Measurements from ENCODE around the gene HNRNPK.

DNA sequence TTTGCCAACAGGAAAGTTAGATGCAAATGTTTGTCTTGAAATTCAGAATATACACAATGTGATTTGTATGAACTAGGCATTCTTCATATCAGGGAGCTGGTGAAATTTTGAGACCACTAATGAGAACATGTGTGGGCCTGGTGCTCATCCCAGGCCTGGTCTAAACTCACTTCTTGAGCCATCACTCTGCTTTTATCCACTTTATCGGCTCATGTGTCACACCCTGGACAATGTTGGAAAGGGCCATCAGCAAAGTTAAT, 467.6 kb downstream of the SPATA31D1 start:
- RRBS = no CpG with 5 or more reads among the region's 1 CpG

DNA sequence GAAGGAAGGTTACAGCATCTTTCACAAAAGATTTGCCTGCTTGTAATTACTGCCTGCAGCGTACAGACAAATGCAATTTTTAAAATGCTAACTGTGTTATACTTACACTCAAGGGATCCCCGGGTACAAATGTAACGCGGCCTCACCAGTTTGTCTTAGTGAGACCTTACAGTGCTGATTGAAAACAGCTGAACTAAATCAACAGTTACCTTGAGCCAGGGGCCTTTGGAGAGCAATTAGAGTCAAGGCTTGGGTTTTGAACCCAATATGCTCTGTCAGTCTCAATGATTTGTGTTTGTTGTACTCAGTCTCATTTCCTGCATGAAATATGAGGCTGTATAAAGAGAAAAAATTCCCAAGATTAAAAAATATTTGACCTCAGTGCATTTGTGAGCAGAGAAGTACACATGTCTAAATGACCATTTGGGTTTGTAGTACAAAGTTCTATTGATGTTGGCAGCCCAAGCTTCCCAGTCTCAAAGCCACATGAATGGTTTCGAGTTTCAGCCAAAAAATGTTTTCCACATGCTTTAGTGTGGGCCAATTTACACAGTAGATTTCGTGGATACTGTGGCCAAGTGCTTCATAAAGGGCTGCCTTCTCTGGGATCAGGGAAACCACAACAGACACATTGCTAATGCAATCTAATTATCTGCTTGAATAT, 500.0 kb downstream of the SPATA31D1 start:
- RRBS = no CpG with 5 or more reads among the region's 6 CpGs

DNA sequence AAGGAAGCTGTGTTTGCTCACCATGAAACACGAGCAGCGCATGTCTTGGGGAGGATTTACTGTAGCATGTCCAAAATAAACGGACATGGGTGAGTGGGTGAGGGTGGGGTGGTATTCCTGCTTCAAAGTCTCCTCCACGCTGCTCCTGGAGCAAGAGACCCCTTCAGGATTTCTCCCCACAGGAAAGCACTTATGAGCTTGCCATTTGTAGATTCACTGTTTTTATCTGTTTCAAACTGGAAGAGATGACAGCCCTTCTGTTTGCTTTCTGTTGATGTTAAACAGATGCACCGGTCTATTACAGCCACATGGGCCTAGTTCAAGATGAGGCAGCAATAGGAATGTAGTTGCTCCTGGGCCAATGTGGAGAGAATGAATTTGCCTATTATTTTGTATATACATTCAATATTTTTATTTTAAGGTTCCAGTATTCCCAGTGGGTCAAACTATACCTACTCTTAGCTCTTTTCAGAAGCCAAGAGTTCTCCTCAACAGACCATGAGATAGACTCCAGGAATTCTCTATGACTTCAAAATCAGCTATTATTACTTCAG, 461.7 kb downstream of the RASEF start:
- RRBS = no CpG with 5 or more reads among the region's 5 CpGs

DNA sequence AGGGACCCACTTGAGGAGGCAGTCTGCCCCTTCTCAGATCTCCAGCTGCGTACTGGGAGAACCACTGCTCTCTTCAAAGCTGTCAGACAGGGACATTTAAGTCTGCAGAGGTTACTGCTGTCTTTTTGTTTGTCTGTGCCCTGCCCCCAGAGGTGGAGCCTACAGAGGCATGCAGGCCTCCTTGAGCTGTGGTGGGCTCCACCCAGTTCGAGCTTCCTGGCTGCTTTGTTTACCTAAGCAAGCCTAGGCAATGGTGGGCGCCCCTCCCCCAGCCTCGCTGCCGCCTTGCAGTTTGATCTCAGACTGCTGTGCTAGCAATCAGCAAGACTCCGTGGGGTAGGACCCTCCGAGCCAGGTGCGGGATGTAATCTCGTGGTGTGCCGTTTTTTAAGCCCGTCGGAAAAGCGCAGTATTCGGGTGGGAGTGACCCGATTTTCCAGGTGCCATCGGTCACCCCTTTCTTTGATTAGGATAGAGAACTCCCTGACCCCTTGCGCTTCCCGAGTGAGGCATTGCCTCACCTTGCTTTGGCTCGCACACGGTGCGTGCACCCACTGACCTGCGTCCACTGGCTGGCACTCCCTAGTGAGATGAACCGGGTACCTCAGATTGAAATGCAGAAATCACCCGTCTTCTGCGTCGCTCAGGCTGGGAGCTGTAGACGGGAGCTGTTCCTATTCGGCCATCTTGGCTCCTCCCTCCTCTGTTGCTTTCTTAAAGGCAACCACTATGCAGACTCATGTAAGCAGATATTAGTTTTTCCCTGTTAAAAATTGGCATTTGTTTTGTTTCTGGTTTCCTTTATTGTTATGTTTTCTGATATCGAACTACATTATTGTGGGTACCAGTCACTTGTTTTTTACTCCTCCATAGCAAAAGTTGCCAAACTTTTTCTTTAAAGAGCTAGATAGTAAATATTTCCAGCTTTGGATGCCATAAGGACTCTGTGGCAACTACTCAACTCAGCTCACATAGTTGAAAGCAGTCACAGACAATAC, 305.5 kb downstream of the RASEF start:
- RRBS = no CpG with 5 or more reads among the region's 29 CpGs

DNA sequence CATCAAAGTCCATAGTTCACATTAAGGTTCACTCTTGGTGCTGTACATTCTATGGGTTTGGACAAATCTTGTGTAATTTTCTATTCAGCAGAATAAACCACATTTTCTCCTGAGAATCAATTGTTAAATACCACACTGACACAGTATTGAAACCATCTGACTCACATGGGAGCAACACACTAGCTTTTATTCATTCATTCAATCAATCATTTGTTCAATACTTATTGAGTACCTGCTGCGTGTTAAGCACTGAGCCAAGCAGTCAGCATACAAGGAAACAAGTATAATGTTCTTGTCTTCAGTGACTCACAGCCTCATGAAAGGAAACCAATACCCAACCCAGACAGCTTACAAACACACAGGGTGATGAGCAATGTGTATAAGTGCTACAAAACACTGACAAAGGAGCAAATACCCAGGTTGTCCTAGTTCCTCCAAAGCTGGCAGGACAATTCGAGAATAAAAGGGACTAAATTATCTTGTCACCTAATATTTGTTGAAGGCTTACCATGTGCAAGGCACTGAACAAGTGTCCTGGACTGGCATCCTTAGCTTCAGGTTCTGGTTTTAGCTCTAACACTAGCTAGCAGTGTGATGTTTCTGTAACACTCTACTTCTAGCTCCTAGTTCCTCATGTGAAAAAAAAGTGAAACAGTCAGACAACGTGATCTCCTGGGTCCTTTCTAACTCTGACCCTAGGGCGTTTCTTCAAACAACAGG, 67.6 kb upstream of the RASEF start:
- RRBS = no CpG with 5 or more reads among the region's 4 CpGs

DNA sequence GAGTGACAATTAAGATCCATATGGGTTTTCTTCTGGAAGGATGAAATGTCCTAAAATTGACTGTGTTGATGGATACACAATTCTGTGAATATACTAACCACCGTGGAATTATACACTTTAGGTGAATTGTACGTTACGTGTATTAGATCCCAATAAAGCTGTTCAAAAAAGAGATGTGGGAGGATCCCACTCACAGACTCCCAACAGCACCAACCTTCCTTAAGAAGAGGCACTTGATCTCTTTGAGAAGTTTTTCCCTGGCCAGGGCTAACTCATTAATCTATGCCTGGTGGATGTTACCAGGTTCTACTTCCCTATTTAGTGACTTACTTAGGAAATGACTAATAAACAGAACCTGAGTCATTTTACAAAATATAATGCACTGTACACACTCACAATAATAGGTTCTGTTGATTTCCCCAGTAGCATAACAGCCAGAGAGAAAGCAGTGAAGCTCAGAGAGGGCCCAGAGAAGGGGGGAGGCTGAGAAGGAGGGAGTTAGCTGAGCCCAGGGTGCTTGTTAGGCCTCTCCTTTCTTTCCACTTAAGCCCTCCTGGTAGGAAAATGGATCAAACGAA, 27.2 kb downstream of the FRMD3 start:
- RRBS = no CpG with 5 or more reads among the region's 4 CpGs

DNA sequence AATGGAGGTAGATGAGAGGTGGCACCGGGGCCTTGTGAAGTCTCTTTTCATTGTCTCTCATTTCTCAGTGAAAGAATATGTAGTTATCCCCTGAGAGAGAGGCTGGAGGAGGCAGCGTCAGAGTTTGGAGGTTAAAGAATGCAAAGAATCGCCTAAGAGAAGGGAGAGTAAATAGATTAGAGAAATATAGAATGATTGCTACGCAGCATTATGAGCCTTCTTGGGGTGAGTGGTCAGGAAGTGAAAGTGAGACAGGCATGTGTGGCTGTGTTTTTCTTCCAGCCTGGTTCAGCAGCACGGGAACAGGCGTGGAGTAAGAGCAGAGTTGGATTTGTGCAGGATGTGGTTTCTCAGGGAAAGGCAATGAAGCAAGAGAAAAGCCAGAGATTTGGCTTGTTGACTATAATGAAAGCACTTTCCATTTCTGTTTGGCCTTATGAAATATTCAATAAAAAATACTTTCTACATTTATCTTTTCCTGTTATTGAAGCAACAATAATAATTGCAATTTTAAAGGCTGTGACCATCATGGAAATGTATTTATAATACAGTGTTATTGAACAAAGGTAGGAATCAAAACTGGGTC, 34.3 kb upstream of the FRMD3 start:
- RRBS = no CpG with 5 or more reads among the region's 6 CpGs

DNA sequence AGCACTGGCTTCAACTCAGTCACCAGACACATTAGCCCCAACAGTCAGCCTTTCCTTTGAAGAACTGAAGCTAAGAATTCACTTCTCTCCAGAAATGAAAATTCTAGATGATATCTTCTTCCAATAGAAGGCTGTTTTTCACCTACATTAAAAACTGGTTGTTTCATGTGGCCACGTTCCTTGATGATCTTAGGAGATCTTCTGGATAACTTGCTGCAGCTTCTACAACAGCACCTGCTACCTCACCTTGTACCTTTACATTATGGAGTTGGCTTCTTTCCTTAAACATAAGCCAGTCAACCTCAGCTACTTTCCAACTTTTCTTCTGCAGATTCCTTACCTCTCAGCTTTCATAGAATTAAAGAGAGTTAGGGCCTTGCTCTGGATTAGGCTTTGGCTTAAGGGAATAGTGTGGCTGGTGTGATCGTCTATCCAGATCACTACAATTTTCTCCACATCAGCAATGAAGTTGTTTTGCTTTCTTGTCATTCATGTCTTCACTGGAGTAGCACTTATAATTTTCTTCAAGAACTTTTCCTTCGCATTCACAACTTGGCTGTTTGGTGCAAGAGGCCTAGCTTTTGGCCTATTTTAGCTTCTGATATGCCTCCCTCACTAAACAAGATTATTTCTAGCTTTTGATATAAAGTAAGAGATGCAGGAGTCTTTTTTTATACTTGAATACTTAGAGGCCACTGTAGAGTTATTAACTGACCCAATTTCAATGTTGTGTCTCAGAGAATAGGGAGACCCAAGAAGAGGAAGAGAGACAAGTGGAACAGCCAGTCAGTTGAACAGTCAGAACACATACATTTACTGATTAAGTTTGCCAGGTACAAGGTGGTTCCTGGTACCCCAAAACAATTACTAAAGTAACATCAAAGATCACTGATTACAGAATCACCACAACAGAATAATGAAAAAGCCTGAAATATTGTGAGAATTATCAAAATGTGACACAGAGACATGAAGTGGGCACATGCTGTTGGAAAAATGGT, 35.7 kb downstream of the UBQLN1 start:
- RRBS = no CpG with 5 or more reads among the region's 3 CpGs

GRCh38 chr9:83816968-83817679, 445 bp downstream of the GKAP1 start:
- RRBS = 1% methylated on average over 20 of the region's 83 CpGs

DNA sequence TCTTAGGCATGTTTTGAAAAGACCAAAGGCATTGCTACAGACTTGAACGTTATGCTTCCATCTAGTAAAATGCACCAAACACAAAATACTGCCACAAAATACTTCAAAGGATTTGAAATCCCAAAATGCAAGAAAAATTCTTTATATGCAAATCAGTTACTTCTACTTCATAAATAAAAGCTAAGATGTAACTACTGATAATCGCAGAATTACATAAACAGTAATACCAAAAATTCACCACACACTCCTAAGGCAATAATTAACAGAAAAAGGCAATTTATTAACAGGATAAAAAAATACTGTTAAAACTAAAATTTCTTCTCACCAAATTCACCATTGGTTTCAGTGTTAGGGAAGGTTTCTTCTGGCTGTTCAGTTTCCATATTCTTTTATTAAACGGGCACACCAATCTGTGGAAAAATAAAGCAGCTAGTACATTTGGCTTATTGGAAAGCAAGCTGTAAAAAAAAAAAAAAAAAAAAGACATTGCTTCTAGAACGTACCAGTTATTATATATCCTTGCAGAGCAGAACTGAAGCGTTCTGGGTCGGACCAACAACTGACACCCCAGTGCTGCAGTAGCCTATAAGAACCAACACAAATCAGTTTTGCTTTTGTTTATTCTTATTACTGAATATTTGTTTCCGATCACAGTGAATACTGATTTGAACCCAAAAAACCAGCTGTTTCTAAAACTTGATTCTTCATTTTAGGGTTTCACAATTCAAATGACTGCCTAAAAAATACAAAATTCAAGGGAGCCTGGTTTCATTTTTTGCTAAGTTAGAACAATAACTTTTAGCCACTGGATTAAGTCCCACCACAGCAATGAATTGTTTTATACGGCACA, 1.9 kb downstream of the HNRNPK start:
- RRBS = no CpG with 5 or more reads among the region's 8 CpGs

GRCh38 chr9:83980047-83980660, at the start of gene HNRNPK:
TSS of gene HNRNPK (minus strand) at chr9:83980215.
- RRBS = 2% methylated on average over 14 of the region's 57 CpGs

GRCh38 chr9:84170209-84171298, 170.0 kb downstream of the SLC28A3 start:
- RRBS = no CpG with 5 or more reads among the region's 14 CpGs

DNA sequence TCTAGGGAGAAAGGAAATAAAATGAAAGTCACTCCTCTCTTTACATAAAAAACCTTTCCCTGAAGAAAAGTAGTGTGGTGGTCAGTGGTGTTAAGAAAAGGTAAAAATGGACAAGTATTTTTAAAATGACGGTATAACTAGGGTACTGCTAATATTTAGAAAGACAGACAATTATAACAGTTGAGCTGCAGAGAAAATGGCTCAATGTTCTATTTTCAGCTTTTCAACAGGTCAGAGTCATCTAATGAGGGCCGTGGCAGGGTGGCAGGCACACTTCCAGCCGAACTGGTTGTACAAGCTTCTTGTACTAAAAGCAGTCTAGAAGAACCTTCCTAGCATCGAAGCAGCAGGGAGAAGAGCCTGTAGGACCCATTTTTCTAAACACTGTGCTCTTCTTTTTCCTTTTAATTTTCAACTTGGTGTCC, 85.7 kb downstream of the SLC28A3 start:
- RRBS = no CpG with 5 or more reads among the region's 4 CpGs

DNA sequence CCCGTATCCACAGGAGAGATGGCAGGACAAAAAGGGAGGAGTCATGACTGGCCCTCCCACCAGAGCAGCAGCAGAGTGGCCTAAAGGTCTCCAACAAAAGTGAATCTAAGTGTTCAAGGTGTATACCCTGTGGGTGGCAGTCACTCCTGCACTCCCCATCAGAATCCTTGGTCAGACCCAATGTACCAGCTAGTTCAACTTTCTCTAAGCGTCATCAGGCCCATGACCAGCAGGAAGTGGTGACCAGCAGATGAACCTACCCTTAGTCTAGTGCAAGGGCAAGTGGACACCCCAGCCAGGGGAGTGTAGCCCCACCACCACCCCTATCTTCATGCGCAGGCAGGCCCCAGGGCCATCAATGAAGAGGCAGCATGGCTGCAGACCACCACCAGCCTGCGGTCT, 213.2 kb downstream of the AGTPBP1 start:
- RRBS = no CpG with 5 or more reads among the region's 4 CpGs

DNA sequence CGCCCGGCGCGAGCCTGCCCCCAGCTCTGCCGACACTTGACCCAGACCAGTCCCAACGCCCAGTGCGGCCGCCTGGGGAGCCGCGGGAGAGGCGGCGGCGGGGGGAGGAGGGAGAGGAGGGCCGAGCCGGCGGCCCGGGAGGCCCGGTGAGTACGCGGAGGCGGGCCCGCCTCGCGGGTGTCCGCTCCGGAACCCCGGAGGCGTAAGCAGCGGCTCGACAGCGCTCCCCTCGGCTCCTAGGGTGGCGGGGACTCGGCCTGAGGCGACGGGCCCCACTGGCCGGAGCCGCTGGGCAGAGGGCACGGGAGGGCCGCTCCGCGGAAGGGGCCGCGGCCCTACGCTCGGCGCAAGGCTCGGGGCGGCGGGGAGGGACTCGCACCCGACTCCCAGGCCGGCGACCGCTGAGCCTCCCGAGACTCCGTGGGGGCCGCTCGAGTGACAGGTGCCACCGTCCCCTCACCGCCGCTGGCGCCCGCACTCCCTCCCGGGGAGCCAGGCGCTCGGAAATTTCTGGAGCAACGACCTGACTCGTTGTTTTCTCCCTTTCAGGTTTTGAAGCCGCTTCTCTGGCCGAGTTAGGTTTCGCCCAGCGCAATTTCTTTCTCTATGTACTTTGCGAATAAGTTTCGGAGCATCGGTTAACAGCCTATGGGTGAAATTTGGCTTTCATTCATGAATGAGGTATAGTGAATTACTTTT, 63.8 kb upstream of the AGTPBP1 start:
- RRBS = no CpG with 5 or more reads among the region's 76 CpGs

- RRBS = no CpG with 5 or more reads among the region's 5 CpGs
Measured at GRCh38 chr9:86021192-86021592, 78.2 kb downstream of the GOLM1 start.

- RRBS = no CpG with 5 or more reads among the region's 14 CpGs
Measured at GRCh38 chr9:86062776-86063589, 36.4 kb downstream of the GOLM1 start.

GRCh38 chr9:86079006-86079407, 20.4 kb downstream of the GOLM1 start:
- RRBS = no CpG with 5 or more reads among the region's 16 CpGs

DNA sequence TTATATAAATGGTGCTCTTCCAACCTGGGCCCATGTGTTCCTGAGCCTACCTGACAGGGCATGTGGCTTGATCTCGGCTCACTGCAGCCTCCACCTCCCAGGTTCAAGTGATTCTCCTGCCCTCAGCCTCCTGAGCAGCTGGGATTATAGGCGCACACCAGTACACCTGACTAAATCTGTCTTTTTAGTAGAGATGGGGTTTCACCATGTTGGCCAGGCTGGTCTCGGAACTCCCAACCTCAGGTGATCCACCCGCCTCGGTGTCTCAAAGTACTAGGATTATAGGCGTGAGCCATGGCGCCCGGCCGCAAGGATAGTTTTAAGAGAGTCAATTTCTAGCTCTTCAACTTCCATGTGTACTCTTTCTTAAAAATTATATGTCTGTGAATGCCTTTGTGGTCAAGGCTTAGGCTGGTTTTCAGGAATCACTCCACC, 11.4 kb upstream of the ISCA1 start:
- RRBS = no CpG with 5 or more reads among the region's 9 CpGs

DNA sequence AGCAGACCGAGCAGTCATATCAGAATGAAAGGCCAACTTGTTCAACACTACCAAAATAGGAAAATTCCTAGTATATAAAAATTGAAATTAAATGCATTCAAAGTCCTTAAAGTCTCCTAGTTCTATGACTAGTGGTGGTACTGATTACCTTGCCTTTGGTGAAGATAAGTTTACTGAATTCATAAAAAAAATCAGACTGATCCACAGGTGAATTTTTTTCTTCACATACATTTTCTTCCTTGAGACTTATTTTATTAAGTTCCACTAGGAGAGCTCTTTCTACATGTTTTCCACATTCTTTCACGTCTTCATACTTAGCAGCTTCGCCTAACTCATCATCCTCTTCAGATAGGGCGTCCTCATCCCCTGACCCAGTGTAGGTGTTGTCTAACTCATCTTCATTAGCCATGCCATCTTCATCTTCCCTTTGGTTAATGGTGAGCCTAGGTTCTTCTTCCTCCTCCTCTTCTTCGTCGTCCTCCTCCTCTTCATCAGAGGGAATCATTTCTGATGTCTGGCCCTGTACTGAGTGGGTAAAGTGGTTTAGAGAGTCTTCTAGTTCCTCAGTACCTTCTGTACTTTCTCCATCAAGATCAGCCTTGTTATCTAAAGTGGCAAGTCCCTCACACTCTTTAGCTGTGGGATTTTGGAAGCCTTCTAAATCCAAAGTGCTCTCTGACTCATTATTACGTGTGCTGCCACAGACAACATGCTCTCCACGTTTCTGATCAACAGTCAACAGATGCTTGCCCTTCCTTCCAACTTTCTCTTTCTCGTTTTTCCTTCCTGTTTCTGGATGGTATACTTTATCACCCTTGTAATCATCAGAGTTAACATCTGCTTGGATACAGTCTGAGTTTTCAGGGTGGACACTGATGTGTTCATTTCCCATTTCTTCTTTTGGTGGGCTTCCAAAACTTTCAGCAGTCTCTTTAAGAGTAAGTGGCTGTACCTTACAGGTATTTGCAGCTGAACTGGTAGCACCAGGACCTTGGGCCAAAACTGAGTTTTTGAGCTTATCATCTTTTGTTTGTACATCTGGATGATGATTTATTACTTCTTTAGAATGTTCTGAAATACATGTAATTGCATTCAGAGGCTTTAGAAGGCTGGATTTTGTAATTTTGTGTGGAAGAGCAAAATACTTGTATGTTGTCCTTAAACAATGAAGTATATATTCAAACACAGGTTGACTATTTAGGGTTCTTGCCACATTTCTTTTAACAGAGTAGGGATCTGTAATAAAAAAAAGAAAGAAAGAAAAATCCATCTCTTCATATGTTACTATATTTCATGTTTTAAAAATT, 31.0 kb downstream of the TUT7 start:
- RRBS = no CpG with 5 or more reads among the region's 9 CpGs